Measurements from ENCODE around the genes ACTR10, SIX6 and PRKCH.

GRCh38 chr14:57987453-57987986 lies 121.6 kb upstream of the SLC35F4 start:
- PRO-cap, 4 experiments, result no peak in any of the 4 experiments
- RAMPAGE, long total RNA, 2 experiments, result no peak in any of the 2 experiments
- RRBS, result no CpG with 5 or more reads among the region's 4 CpGs

DNA sequence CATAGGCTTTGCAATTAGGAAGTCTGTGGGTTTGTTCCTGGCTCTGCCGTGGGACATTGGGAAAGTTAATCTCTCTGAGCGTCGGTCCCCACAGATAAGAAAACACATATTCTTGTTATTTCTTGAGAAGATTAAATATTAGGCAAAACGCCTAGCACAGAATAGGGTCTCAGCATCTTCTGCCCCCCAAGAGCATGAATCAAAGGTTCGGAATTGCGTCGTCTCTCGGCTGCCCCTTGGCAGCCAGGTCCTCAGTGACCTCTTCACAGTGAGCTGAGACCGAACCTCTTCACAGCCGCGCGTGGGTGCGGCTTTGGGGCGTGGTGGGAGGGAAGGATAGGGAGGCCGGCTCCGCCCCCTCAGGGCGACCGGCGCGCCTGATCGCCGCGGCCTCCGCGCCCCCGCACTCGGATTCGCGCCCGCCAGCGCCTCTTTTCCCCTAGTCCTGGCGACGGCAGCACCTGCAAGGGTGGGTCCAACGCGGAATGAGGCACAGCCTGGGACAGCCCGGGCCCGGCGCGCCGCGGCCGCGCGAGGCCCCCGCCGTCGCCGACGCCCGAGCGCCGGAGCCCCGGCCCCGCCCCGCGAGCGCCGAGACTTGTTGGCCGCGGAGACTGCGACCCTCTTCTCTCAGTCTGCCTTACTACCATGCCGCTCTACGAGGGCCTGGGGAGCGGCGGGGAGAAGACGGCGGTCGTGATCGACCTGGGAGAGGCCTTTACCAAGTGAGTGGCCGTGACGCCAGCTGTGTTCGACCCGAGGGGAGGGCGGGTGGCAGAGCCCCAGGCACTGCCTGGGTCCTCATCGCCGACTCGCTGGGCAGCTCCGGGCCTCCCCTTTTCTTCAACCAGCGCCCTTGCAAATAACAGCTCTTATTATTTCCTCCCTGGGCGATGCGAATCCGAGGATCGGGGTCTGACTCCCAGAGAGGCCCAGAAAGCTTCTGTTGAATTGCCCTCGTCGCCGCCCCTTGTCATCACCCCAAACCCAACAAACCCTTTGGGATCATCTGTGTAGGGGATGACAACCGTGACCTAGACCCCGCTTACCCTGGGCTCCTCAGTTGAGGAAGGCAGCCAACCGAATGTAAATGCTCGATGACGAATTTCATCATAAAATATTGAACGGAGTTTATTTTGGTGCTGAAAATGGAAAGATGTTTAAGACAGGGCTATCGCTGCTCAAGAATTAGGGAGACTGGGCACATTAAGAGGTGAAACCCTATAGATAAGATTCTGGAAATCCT lies at the start of gene ACTR10:
Gene ACTR10 (plus strand): TSS at position 580 of the 1,246 bp plus-strand sequence.
- PRO-cap, 4 experiments, result peak in 4 of 4 experiments; most common plus-strand start position 594 of the sequence (in 2); most common minus-strand start position 315 of the sequence (in 4)
- RAMPAGE, long total RNA, 2 experiments, result start-site peak on the plus strand in 1 of 2 experiments, centred at position 605 of the sequence, 1,202 reads per replicate
- RRBS, result 2% methylated on average over 16 of the region's 93 CpGs

- PRO-cap, 4 experiments, result no peak in any of the 4 experiments
- RAMPAGE, long total RNA, 2 experiments, result no peak in any of the 2 experiments
- RRBS, result no CpG with 5 or more reads among the region's 6 CpGs
Observed at GRCh38 chr14:58331046-58331550, 32.7 kb downstream of the ARID4A start.

GRCh38 chr14:58362756-58363025 lies 33.0 kb upstream of the TOMM20L start:
- PRO-cap, 4 experiments, result peak in 1 of 4 experiments; most common minus-strand start chr14:58362866 (in 1)
- RAMPAGE, long total RNA, 2 experiments, result no peak in any of the 2 experiments
- RRBS, result no CpG with 5 or more reads among the region's 5 CpGs

- PRO-cap, 4 experiments, result peak in 3 of 4 experiments; most common plus-strand start chr14:58521033 (in 3)
- RAMPAGE, long total RNA, 2 experiments, result no peak in any of the 2 experiments
- RRBS, result 96% methylated on average over 2 of the region's 10 CpGs
Observed at GRCh38 chr14:58520692-58521255, 93.3 kb downstream of the KIAA0586 start.

DNA sequence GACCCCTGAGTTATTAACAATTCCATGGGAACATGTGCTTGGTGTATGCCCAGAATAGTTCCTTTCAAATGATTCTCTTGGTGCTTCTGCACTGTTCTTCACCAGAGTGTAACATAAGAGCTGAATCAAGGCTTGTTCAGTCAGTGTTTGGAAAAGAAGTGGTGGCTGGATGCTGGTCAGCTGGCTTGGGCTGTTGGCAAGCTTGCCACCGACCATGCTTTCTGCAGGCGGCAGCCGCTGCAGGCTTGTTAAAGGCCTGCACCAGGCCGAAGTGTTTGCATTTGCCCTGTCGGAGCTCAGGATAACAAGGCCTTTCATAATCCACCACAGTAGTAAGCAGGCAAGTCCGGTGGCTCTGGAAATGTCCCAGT lies 26.8 kb downstream of the DAAM1 start:
- PRO-cap, 4 experiments, result peak in 1 of 4 experiments; most common plus-strand start position 278 of the sequence (in 1)
- RAMPAGE, long total RNA, 2 experiments, result no peak in any of the 2 experiments
- RRBS, result no CpG with 5 or more reads among the region's 6 CpGs

DNA sequence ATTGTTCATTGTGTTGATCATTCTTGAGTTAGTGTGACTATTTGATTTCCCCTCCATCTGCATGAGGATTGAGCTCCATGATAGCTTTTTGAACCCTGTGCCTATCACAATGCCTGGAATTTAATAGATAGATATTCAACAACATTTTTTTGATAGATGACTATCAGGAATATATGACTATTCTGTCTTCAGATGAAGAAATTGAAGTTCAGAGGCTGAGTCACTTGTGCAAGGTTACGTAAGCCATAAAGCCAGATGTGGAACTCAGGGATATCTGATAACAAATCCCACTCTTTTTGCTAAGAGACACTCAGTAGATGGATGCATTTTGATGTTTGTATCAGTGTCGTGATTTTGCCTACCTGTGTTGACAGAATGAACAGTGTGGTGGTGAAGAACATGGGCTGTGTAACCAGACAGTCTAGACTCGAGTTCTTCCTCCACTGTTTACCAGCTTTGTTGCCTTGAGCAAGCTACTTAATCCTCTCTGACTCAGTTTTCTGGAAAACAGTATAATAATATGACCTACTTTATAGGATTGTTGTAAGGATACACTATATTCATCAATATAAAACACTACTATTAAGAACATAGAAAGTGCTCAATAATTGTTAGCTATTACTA lies 93.9 kb downstream of the DAAM1 start:
- PRO-cap, 4 experiments, result no peak in any of the 4 experiments
- RAMPAGE, long total RNA, 2 experiments, result no peak in any of the 2 experiments
- RRBS, result no CpG with 5 or more reads among the region's 3 CpGs

GRCh38 chr14:59360900-59361935 lies 104.0 kb downstream of the GPR135 start:
- PRO-cap, 4 experiments, result peak in 1 of 4 experiments; most common plus-strand start chr14:59361402 (in 1)
- RAMPAGE, long total RNA, 2 experiments, result no peak in any of the 2 experiments
- RRBS, result no CpG with 5 or more reads among the region's 15 CpGs

- PRO-cap, 4 experiments, result peak in 4 of 4 experiments; most common plus-strand start chr14:59483994 (in 2); most common minus-strand start chr14:59483876 (in 2)
- RAMPAGE, long total RNA, 2 experiments, result no peak in any of the 2 experiments
- RRBS, result 2% methylated on average over 38 of the region's 61 CpGs
Observed at GRCh38 chr14:59483620-59484236, 480 bp downstream of the L3HYPDH start.

DNA sequence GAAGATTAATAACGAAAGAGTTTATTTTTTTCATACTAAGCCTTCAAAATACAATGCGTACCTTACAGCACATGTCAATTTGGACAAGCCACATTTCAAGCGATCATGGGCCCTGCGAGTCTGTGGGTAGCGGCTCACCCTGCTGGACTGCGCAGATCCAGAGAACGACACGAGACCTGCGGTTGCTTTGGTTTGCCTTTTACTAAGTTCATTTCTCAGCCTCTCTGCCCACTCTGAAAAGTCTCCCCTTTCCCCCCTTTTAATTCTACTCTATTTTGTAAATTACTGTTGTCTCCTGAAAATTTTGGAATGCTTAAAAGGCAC lies 48.5 kb upstream of the RTN1 start:
- PRO-cap, 4 experiments, result no peak in any of the 4 experiments
- RAMPAGE, long total RNA, 2 experiments, result no peak in any of the 2 experiments
- RRBS, result no CpG with 5 or more reads among the region's 9 CpGs

GRCh38 chr14:60003031-60003608 lies 88.6 kb upstream of the PCNX4 start:
- PRO-cap, 4 experiments, result no peak in any of the 4 experiments
- RAMPAGE, long total RNA, 2 experiments, result no peak in any of the 2 experiments
- RRBS, result no CpG with 5 or more reads among the region's 2 CpGs

GRCh38 chr14:60127577-60128312 lies 36.0 kb downstream of the PCNX4 start:
- PRO-cap, 4 experiments, result no peak in any of the 4 experiments
- RAMPAGE, long total RNA, 2 experiments, result start-site peak on the plus strand in 1 of 2 experiments, at chr14:60127681-60128042 at its widest, 15 reads per replicate
- RRBS, result no CpG with 5 or more reads among the region's 5 CpGs

GRCh38 chr14:60250375-60250628 lies 1.3 kb downstream of the PPM1A start:
- PRO-cap, 4 experiments, result peak in 2 of 4 experiments; most common plus-strand start chr14:60250518 (in 1); most common minus-strand start chr14:60250462 (in 2)
- RAMPAGE, long total RNA, 2 experiments, result no peak in any of the 2 experiments
- RRBS, result no CpG with 5 or more reads among the region's 2 CpGs

DNA sequence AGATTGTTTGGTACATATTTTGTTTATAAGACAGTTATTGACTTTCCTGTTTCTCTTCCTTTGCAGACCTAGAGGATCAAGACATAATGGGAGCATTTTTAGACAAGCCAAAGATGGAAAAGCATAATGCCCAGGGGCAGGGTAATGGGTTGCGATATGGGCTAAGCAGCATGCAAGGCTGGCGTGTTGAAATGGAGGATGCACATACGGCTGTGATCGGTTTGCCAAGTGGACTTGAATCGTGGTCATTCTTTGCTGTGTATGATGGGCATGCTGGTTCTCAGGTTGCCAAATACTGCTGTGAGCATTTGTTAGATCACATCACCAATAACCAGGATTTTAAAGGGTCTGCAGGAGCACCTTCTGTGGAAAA lies 33.6 kb downstream of the PPM1A start:
- PRO-cap, 4 experiments, result no peak in any of the 4 experiments
- RAMPAGE, long total RNA, 2 experiments, result start-site peak on the plus strand in 1 of 2 experiments, centred at position 149 of the sequence, 12 reads per replicate
- RRBS, result no CpG with 5 or more reads among the region's 5 CpGs

DNA sequence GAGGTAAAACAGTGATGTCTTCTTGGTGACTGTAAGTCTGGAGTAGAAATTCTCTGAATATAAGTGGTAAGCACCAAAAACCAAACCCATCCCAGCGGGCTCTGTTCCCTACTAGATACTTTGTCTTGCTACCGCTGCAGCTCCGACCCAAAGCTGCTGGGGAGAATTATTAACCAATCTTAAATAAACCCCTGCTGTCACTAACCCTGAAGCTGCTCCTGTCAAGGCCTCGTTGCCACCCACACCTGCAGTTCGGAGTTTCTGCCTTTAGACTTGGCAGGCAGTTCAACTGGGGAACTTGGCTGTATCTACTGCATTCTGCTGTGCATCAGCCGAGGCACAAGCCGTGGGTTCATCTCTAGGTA lies 55.4 kb downstream of the PPM1A start:
- PRO-cap, 4 experiments, result no peak in any of the 4 experiments
- RAMPAGE, long total RNA, 2 experiments, result no peak in any of the 2 experiments
- RRBS, result no CpG with 5 or more reads among the region's 7 CpGs

GRCh38 chr14:60508823-60509214 lies at the start of gene SIX6:
TSS of gene SIX6 (plus strand) at chr14:60509146.
- PRO-cap, 4 experiments, result no peak in any of the 4 experiments
- RAMPAGE, long total RNA, 2 experiments, result no peak in any of the 2 experiments
- RRBS, result 4% methylated on average over 12 of the region's 26 CpGs

GRCh38 chr14:61218673-61219093 lies 62.5 kb downstream of the TMEM30B start:
- PRO-cap, 4 experiments, result no peak in any of the 4 experiments
- RAMPAGE, long total RNA, 2 experiments, result no peak in any of the 2 experiments
- RRBS, result no CpG with 5 or more reads among the region's 7 CpGs

- PRO-cap, 4 experiments, result no peak in any of the 4 experiments
- RAMPAGE, long total RNA, 2 experiments, result no peak in any of the 2 experiments
- RRBS, result no CpG with 5 or more reads among the region's 1 CpG
Observed at GRCh38 chr14:61277201-61277672, 3.9 kb downstream of the TMEM30B start.

- PRO-cap, 4 experiments, result peak in 4 of 4 experiments; most common plus-strand start chr14:61321720 (in 2); most common minus-strand start chr14:61321619 (in 2)
- RAMPAGE, long total RNA, 2 experiments, result start-site peak on the plus strand in 1 of 2 experiments, at chr14:61321747-61321822 at its widest, 100 reads per replicate
- RRBS, result 2% methylated on average over 34 of the region's 68 CpGs
Observed at GRCh38 chr14:61321337-61321985, at the start of gene PRKCH. TSS of gene PRKCH (plus strand) at chr14:61321579.

DNA sequence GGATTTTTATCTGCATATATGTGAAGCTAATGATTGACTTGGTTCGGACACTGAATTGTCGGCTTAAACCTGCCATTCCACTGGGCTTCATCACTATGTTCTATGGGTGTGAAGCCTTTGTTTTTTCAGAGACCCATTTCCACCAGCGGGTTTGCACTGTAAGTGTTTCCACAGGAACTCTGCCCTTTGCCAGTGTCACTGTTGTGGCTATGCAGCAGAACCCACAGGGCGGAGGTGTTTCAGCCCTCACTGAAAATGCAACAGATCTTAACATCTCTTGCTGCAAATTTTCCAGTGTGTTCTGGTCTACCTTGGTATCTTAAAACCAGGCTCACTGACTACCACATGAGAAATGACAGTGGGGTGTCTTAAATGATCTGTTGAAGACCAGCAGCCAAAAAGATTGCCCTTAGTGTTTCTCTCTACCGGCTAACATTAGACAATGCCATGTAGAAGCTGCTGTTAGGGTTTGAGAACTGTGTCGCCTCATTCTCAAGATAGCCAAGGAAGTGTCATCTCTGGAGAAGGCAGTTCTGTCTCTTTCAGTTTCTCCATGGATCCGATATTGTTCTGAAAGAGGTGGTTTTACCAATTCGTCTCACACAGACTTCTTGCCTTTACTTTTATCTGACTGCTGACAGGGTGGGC lies 21.2 kb downstream of the PRKCH start:
- PRO-cap, 4 experiments, result no peak in any of the 4 experiments
- RAMPAGE, long total RNA, 2 experiments, result no peak in any of the 2 experiments
- RRBS, result no CpG with 5 or more reads among the region's 8 CpGs